Frontal cortex (tissue), 2 donors: ENCODE data around the gene CCNL1.

GRCh38 chr3:154129460-154129769 is 8.2 kb downstream of the ARHGEF26 start:
- RAMPAGE, long total RNA = no peak

DNA sequence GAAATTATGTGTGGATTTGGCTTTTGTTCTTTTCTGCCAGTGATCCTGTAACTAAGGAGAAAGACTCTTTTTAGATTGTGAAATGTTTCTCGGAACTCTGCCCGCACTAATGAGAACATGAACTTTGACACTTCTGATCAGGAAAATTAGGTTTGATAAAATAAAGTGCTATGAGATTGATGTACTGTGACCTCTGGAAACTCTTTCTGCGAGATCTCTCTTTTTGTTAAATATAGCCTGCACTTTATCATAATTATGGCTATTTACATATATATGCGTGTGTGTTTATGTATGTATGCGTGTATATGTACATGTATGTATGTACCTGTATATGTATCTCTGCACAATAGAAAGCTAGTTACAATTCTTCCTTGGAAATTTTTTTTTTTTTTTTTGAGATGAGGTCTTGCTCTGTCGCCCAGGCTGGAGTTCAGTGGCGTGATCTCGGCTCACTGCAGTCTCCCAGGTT is 8.6 kb downstream of the ARHGEF26 start:
- RAMPAGE, long total RNA = no peak

GRCh38 chr3:155111031-155111834 is 31.1 kb downstream of the MME start:
- RAMPAGE, long total RNA = no peak

DNA sequence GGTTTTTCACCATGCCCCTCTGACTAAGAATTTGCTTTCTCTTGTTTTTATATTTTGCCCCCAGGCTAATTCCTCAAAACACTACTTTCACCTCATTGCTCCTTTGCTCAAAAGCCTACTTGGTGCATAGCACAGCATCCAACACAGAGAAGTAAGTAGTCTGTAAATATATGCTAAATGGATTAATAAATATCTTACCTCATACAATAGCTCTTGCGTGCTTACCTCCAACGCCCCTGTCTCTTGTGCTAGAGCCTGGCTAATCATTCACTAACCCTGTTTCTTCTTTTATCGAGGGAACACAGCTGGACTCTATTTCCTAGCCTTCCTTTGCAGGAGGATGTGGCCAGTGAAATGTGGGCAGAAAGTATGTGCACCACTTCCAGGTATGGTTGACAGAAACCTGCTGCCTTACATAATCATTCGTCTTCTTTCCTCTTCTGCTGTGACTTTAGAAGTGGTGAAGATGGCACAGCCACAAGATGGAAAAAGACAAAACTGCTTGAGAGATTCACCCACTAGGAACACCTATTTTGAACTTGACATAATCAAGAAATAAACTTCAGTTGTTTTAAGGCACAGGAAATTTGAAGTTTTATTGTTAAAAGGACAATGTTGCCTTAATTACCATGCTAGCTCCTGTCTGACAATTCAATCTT is 189.8 kb downstream of the PLCH1 start:
- RAMPAGE, long total RNA = no peak

DNA sequence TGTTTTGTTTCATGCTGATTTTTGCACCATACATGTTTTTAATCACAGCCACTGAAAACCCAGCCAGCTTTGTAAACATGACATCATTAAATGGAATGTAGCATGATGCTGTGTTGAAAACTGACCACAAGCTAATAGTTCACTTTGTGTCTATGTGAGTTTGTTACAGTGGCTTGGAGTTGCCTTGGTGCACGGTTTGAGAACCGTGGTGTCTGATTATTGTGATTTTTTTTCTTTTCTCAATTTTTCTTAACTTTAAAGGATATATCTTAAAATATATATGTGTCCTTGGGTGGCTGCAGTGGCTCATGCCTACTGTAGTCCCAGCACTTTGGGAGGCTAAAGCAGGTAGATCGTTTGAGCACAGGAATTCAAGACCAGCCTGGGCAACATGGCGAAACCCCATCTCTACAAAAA is 75.9 kb downstream of the GMPS start:
- RAMPAGE, long total RNA = no peak

GRCh38 chr3:156524750-156525143 is 30.2 kb downstream of the SSR3 start:
- RAMPAGE, long total RNA = no peak

- RAMPAGE, long total RNA = no peak
Measured at GRCh38 chr3:156535628-156536298, 19.2 kb downstream of the SSR3 start.

GRCh38 chr3:156605408-156606579 is 50.9 kb upstream of the SSR3 start:
- RAMPAGE, long total RNA = no peak

- RAMPAGE, long total RNA = no peak
Measured at GRCh38 chr3:156633219-156633832, 41.1 kb upstream of the TIPARP start.

DNA sequence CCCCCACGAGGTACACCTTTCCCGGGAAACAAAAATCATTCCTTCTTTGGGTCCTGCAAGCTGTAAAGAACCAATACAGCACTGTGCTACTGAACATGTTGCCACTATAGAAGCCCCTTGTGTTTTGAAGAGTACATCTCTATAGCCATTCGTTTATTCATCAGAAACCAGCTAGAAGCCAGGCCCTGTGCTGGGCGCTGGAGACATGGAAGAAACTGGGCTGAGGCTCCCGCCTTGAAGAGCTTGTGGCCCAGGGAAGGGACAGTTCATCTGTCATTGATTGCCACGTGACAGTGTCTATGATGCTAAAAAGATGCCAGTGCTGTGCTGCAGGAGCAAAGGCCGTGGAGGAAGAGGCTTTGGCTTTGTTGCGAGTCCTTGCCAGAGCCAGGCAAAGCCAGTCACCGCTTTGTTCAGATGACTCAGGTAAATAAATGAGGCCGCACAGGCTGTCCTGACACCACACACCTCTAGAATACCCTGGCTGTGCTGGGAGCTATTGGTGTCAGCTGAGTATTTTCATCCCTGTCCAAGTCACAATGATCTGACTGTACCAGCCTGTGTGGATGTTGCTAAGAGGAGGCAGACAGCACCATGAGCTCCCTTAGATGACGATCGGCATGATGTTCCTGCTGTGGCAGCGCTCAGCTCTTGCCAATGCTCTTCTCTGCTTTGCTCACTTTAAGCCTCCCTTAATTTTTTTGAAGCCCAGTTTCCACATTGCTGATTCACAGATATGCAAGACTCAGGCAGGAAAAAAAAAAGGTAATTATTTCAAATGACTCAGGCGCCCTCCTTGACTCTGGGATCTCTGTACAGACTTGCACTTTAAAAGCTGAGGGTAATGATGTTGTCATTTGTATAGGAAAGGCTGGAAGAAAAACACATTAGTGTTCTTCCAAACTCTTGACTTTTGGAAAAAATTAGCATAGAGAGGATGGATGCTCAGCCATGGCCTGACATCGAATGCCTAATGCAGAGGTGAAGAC is 77.5 kb downstream of the CCNL1 start:
- RAMPAGE, long total RNA = no peak

DNA sequence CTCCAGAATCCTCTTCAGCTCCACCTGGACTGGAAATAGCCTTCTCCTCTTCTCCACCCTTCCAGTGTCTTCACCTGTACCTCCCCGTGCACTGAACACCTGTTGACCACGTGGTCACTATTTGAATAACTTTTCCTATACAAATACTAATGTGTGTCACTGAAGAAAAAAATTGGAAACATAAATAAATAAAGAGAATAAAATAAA is 52.9 kb downstream of the CCNL1 start:
- RAMPAGE, long total RNA = no peak

DNA sequence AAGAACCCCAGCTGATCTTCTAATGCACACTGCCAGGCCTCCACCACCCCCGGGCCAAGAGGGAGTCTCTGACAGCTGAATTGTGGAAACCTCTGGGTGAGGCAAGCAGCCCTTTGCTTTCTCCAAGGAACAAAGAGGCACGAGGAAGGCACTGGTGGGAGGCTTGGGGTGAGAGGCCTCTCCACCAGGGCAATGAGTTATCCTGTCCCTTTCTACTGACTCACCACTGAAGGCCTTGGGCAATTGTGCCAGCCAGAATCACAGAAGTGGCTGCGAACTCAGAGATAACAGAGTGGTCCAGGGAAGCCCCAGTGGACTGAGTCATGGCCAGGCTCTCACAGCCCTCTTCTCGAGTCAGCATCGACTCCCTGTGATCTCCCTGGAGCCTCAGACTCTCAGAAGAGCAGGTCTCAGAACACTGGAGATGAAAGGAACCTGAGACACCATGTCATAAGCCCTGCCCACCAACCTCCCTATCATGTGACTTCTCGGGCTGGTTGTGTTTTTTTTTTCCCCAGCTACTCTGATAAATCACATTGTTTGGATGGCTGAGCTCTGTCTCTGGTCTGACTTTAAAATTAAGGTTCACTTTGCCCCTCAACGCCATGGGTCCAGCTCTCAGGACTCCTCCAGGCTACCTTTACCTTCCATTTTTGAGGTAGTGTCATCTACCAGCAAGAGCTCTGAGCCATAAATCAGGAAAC is 31.6 kb downstream of the CCNL1 start:
- RAMPAGE, long total RNA = no peak

- RAMPAGE, long total RNA = no peak
Measured at GRCh38 chr3:157133002-157133384, 27.0 kb downstream of the CCNL1 start.

- RAMPAGE, long total RNA = no peak
Measured at GRCh38 chr3:157159174-157160224, at the start of gene CCNL1. Gene CCNL1 (minus strand): TSS chr3:157160147.

GRCh38 chr3:157160652-157161375 is 867 bp upstream of the CCNL1 start:
- RAMPAGE, long total RNA = no peak

- RAMPAGE, long total RNA = no peak
Measured at GRCh38 chr3:157167350-157167811, 7.4 kb upstream of the CCNL1 start.

GRCh38 chr3:157488031-157488623 is 15.1 kb downstream of the VEPH1 start:
- RAMPAGE, long total RNA = no peak

DNA sequence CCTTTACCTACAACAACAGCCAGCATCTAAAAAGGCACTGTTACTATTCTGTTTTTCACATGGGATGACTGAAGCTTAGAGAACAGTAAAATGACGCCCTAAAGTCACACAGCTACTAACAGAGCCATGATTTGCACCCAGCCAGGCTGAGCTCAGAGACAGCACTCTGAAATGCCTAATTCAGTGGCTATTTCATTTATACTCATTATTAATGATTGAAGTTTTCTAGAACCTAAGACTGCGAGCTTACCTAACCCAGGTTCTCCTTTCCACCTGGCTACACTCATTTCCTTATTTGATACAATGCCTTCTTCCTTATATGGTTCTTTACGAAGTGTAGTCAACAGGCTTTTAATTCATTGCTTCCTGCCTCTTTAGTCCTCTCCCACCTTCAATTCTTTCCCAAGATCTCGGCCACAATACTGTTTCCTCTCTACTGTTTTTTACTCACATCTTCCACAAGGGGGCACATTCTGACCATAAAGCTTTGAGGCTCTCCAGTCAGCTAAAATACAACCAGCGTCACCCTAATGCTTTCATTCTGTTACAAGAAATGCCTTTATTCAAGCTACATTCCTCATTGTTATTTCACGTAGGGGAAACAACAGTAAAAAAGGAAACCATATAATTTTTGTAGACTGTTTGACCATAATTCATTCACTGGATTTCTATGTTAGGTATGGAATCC is 29.2 kb upstream of the VEPH1 start:
- RAMPAGE, long total RNA = no peak

DNA sequence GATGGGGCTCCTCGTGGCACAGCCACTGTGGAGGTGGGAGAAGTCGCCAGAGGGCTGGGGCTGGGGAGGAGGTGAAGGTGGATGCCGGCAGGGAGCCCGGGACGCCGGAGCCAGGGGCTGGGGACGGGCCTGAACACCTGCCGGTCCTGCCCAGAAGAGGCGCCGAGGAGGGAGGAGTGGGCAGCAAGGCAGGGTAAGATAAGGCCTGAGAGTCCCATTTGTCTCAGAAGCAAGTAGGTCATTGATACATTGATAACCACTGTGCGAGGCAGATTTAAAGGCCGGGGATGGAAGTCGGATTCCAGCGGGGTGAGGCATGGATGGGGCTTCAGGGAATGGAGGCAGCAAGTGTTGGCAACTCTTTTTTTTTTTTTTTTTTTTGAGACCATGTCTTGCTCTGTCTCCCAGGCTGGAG is 670 bp upstream of the RARRES1 start:
- RAMPAGE, long total RNA = no peak

- RAMPAGE, long total RNA = no peak
Measured at GRCh38 chr3:158768680-158768889, 33.3 kb upstream of the MFSD1 start.